Metanephros (tissue), 2 donors: Measurements from ENCODE around the genes SSX2B, TSPYL2, HSD17B10, FAM104B and USP51.

DNA sequence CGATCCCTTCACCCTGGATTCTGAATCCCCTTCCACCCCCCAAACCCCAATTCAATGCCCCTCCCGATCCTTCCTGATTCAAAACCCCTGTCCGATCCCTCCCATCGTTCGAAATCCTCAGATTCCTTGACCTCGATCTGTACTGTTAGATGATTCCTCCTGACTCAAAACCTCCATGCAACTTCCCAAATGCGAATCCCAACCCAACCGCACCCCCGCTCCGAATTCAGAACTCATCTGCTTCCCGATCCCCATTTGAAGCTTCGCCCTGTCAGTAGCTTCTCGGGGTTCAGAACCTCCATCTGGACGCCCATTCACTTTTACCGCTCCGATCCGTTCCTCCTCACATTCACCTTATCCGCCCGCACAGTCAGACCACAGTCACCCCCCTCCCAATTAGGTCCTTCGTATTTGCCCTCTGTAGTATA lies 410 bp downstream of the MAGED1 start:
- RAMPAGE, long total RNA, result no peak

- RAMPAGE, long total RNA, result no peak
Measured at GRCh38 chrX:52261385-52261620, 76.6 kb downstream of the MAGED4 start.

DNA sequence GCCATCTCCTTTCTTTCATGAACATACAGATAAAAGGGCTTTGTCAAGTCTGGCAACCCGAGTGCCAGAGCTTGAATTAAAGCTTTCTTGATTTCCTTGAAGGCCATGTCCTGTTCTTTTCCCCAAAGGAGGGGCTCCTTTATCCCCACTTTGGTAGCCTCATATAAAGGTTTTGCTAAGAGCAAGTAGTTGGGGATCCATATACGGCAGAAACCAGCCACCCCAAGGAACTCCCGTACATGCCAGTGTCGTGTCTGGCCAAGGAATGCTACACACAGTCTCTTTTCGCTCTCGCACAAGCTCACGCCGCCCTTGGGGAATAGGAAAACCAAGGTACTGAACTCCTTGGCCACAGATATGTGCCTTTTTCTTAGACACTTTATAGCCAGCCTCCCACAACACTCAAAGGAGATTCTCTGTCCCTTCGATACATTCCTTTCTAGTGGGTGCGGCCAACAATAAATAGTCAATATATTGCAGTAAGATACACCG lies 57.5 kb upstream of the XAGE1B start:
- RAMPAGE, long total RNA, result no peak

- RAMPAGE, long total RNA, result no peak
Measured at GRCh38 chrX:52750963-52751537, at the start of gene SSX2B. TSS of gene SSX2B (plus strand) at chrX:52751252.

DNA sequence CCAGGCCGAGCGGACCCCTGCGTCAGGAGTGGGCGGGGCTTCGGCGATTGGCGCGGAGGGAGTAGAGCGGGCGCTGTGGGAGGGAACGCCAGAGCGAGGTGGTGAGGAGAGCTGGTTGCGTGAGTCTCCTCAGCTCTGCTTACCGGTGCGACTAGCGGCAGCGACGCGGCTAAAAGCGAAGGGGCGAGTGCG lies at the start of gene TSPYL2:
Gene TSPYL2 (plus strand): TSS at position 91 of the 192 bp plus-strand sequence.
- RAMPAGE, long total RNA, result no peak

DNA sequence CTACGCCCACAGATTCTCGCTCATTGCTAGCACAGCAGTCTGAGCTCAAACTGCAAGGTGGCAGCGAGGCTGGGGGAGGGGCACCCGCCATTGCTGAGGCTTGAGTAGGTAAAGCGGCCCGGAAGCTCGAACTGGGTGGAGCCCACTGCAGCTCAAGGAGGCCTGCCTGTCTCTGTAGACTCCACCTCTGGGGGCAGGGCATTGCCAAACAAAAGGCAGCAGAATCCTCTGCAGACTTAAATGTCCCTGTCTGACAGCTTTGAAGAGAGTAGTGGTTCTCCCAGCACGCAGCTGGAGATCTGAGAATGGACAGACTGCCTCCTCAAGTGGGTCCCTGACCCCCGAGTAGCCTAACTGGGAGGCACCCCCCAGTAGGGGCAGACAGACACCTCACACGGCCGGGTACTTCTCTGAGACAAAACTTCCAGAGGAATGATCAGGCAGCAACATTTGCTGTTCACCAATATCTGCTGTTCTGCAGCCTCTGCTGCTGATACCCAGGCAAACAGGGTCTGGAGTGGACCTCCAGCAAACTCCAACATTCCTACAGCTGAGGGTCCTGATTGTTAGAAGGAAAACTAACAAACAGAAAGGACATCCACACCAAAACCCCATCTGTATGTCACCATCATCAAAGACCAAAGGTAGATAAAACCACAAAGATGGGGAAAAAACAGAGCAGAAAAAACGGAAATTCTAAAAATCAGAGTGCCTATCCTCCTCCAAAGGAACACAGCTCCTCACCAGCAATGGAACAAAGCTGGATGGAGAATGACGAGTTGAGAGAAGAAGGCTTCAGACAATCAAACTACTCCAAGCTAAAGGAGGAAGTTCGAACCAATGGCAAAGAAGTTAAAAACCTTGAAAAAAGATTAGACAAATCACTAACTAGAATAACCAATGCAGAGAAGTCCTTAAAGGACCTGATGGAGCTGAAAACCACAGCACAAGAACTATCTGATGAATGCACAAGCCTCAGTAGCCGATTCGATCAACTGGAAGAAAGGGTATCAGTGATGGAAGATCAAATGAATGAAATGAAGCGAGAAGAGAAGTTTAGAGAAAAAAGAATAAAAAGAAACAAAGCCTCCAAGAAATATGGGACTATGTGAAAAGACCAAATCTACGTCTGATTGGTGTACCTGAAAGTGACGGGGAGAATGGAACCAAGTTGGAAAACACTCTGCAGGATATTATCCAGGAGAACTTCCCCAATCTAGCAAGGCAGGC lies 51.9 kb downstream of the KANTR start:
- RAMPAGE, long total RNA, result no peak

DNA sequence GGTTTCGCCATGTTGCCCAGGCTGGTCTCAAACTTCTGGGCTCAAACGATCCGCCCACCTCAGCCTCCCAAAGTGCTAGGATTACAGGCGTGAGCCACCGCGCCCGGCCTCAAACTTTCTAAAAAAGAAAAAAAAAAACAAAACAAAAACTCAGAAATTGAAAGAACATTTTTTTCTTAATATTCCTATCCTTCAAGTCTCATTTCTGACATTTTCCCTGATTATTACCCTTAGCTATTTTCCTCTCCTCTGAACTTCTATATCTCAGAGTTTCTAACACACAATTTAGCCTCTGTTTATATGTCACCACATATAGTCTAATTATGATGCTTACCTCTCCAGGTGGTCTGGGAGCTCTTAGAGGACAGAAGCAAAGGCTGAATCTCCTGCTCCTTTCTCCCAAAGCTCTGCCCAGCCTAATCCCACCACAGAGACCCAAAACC lies 10.8 kb downstream of the KDM5C start:
- RAMPAGE, long total RNA, result no peak

DNA sequence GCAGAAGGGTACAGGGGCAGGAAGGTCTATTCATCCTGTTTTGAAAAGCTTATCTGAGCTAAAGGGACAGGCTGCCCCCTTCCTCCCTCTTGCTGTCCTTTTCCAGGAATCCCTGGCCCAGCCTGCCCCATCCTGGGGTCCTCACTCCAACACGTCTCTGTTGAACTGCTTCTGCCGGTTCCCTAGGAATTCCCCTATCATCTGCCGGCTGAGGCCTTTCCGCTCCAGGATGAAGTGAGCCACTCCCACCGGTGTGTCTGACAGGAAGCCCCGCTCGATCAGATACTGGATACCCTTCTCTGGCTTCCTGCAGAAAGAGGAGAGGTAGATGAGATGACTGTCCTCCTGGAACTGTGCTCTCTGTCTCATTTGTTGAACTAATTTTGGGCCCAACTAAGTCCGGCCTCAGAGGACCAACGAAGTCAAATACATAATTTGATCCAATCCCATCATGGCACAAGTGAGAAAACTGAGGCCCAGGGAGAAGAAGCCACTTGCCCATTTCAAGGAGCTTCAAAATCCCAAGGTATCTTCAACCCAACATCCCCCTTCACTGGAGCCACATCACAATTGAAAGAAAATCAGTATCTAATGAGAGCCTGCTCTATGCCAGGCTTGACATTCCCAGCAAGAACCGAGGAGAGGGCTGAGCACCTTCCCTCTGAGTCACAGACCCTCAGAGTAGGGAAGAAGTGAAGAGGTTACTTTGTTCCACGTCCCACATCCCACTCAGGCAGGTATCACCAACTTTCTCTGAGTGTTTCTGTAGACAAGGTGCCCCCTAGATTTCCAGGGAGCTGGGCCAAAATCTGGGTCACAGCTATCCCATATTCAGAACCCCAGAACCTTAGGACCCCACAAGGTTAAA lies 23.8 kb upstream of the KDM5C start:
- RAMPAGE, long total RNA, result no peak

DNA sequence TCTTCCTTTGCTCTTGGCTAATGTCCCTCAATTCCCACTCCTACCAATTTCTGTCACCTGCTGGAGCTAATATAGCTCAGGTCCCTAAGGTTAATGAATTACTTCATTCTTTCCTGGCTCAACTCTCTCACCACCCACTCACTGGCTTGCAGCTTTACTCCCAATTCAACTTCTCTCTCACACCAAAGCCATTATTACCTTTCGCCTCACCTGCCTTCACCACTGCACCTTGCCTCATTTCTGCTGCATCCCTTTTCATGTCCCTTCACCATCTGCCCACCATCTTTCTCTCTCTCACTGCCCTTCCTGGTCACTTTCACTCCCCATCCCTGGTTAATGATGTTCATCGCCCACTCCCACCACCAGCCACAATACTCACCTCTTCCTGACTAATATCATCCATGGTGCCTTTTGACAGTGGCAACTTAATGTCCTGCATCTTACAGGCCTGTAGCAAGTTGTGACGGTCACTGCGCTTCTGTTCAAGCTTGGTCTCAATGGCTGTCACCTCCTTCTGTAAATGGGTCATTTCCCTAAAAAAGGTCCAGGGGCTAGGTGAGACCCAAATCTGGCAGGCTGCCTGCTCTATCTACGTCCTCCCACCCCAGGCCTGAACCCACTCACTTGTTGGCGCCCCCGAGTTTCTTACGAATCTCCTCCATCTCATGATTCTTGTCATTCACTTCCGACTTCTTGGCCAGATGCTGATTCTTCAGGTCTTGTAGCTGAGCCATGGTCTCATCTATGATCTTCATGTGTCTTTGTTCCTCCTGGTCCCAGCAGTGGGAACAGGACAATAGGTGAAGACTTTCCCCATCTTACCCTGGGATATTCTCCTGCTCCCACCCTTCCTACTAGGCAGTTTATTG lies 26.4 kb downstream of the SMC1A start:
- RAMPAGE, long total RNA, result no peak

DNA sequence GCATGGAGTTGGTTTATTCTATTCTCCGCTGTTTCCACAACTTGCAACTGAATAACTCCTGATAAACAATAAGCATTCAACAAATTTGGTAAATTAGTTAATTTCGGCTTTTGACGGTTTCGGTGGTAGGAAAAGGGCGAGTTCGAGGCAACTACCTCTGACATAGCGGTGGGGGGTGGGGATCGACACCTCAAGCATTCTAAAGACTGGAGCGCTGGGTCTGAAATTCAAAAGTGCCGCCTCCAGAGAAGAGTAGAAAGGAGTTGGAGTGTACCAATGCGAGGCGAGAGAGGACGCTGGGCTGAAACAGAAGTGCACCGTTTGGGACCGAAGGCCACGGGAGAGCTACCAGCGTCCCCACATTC lies 732 bp downstream of the SMC1A start:
- RAMPAGE, long total RNA, result no peak

DNA sequence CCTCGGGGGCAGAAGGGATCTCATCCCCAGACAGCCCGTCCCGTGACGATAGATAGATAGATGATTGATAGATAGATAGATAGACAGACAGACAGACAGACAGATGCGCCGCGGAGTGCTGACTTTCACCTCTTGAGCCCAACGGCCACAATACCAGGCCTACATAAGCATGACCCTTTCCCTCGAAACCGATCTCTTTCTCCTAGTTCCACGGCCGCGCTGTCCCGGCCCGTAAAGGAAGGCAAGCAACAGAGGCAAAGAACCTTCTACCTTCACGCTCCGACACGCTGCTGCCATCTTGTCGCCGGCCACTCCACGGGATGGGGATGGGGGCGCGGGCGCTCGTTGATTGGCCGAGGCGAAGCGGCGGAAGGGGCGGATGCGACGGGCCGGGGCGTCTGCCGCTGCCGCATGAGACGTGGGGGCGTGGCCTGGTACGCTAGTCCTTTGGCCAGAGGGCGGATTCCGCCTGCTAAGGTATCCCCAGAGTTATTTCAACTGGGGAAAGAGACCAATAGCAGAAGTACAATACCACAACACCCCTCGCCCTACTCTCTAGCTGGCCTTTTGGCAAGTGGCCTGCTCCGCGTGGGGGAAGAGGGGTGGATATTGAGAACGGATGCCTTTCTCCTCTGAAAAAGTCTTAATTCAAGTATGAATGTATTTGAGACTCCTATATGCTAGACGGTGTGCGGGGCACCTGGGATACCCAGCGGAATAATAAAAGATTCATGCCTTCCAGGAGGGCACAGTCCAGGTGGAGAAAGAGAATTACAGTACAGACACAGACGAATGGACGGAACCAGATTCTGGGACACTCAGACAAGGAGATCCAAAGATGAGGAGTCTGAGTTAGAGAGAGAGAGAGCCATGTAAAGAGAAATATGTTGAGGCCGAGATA lies at the start of gene HSD17B10:
Gene HSD17B10 (minus strand): TSS at position 322 of the 901 bp plus-strand sequence.
- RAMPAGE, long total RNA, result no peak

GRCh38 chrX:53683645-53684717 lies 2.5 kb downstream of the HUWE1 start:
- RAMPAGE, long total RNA, result no peak

- RAMPAGE, long total RNA, result no peak
Measured at GRCh38 chrX:53992490-53993173, 51.6 kb downstream of the PHF8 start.

- RAMPAGE, long total RNA, result no peak
Measured at GRCh38 chrX:54045714-54046196, 1.5 kb upstream of the PHF8 start.

- RAMPAGE, long total RNA, result no peak
Measured at GRCh38 chrX:54483004-54483685, 12.9 kb downstream of the FGD1 start.

DNA sequence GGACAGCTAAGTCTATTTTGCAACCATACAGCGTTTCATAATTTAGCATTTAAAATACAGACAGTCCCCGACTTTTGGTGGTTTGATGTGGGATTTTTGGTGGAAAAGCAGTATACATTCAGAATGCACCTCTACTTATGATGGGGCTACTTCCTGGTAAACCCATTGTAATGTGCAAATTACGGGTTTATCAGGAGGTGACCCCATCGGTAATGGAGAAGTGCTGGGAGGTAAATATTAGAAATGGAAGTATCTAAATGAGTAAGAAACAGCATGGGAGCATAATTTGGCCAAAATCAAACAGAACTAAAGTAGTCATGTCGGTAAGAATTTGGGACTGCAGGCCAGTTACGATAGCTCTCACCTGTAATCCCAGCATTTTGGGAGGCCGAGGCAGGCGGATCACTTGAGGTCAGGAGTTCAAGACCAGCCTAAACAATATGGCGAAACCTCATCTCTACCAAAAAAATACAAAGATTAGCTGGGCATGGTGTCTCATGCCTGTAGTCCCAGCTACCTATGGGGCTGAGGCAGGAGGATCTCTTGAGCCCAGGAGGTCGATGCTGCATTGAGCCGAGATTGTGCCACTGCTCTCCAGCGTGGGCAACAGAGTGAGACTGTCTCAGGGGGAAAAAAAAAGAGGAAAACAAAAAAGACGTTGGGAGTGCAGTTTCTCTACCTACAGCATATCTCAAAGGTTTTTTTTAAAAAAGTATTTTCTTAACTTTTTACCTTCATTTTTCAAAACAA lies 33.3 kb downstream of the GNL3L start:
- RAMPAGE, long total RNA, result no peak

- RAMPAGE, long total RNA, result no peak
Measured at GRCh38 chrX:55008798-55009795, 8.9 kb downstream of the APEX2 start.

GRCh38 chrX:55160569-55161531 lies at the start of gene FAM104B:
TSS of gene FAM104B (minus strand) at chrX:55161185.
- RAMPAGE, long total RNA, result no peak

DNA sequence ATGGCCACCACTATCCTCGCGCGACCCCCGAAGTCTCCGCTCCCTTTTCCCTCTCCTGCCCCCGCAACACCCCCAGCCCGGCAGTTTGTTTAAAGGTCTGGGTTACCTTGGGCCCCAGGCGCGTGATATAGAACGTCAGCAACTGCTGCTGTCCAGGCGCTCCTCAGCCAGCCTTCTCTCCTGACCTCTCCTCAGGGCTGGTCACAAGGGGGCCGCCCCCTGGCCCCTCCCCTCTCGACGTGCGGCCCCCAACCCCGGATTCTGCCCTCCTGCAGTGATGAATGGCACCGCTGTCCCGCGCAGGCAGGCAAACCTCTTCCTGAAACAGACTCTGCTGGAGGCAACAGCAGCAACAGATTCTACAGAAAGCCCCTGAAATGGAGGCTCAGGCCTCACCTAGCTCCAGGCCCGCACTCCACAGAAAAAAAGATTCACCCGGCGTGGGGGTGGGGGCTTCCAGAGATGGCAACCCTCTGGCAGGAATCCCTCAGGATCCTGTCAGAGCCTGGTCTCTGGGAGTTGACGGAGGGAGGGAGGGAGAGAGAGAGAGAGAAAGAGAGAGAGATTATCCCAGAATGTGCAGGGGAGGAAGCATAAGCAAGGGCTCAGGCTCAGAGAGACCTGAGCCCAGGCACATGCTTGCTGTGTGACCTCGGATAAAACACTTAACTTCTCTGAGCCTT lies at the start of gene USP51:
Gene USP51 (minus strand): TSS at position 179 of the 683 bp plus-strand sequence.
- RAMPAGE, long total RNA, result no peak

- RAMPAGE, long total RNA, result no peak
Measured at GRCh38 chrX:55907866-55908535, 190.5 kb downstream of the RRAGB start.